SUDHL5 (cell line): ENCODE results near the genes MLC1 and SELENOO.

DNA sequence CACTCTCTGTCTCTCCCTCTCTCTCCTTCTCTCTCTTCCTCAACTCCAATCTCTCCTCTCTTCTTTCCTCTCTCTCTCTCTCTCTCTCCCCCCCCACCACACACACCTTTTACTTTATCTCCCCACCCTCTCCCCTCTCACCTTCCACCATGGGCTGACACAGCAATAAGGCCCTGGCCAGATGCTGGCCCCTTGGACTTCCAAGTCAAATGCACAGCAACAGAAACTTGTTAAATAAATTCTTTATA is 222.3 kb downstream of the BRD1 start:
- PRO-cap = no peak

DNA sequence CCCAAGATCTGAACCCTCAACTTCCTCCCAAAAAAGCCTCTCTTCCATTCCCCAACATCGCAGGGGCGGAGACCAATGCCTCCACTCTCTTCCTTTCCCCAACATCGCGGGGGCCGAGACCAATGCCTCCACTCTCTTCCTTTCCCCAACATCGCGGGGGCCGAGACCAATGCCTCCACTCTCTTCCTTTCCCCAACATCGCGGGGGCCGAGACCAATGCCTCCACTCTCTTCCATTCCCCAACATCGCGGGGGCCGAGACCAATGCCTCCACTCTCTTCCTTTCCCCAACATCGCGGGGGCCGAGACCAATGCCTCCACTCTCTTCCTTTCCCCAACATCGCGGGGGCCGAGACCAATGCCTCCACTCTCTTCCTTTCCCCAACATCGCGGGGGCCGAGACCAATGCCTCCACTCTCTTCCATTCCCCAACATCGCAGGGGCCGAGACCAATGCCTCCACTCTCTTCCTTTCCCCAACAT is 25.6 kb downstream of the BRD1 start:
- PRO-cap = no peak

- PRO-cap = no peak
Measured at GRCh38 chr22:49944599-49945644, 15.7 kb upstream of the PIM3 start.

DNA sequence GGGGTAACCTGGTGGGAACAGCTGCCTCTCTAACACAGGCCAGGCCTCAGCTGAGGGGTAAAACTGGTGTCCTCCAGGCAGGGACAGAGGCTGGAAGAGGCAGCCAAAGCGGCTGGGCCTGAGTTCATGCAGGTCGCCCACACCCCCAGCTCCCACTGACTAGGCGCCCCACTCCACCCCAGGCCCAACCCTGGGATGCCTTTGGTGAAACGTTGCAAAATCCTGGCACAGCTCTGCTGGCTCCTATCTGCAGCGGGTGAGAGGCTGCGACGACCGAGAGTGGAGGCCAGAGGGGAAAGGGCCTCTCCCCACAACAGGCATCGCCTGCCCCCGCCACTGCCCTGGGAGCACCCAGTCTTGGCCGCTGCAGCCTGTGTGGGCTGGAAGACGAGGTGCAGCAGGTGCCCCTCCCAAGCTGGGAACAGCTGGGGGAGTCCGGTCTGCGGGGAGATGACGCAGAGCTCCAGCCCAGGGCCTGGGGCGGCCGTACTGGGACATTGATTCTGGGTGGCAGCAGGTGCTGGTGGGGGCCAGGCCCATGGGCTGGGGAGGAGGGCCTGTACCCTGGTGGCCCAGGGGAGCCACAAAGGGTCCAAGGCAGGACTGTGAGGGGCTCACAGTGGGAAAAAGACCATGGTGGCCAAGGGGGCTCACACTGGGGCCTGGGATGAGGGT is 4.2 kb upstream of the PIM3 start:
- PRO-cap = no peak

DNA sequence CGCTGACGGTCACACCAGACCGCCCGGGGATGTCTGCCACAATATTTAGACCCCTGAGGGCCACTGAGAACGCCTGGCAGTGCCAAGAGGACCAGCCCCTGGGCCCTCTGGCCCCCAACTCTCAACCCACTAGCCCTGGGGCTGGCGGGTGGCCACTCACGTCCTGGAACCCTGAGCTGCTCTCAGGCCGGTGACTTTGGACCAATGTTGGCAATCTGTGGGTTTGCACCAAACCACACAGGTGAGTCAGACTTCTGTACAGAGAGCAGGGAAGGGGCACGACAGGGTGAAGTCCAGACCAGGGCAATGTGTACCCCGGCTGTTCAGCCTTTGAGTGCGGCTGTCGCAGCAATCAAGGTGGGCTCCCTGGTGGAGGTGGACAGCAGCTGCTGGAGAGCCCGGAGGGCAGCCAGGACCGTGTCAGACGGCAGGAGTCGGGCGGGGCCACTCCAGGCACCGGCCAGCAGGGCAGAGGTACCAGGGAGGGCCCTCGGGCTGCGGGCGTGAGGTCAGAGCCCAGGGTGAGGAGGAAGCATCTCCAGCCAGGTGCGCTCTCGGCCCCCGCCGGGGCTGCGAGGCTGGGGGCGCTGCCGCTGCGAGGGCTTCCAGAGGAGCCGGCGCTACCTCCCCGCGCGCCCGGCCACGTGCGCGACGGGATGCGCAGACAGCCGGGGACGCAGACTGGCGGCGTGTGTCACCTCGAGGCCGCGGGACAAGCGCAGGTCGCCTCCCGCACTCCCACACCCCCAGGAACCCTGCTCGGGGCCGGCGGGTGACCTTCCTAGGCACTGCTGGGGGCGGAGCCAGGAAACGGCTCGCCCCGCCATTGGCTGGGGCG is 803 bp upstream of the PIM3 start:
- PRO-cap = bidirectional peak, plus-strand start outside the sequence, minus-strand start at position 757 of the sequence

DNA sequence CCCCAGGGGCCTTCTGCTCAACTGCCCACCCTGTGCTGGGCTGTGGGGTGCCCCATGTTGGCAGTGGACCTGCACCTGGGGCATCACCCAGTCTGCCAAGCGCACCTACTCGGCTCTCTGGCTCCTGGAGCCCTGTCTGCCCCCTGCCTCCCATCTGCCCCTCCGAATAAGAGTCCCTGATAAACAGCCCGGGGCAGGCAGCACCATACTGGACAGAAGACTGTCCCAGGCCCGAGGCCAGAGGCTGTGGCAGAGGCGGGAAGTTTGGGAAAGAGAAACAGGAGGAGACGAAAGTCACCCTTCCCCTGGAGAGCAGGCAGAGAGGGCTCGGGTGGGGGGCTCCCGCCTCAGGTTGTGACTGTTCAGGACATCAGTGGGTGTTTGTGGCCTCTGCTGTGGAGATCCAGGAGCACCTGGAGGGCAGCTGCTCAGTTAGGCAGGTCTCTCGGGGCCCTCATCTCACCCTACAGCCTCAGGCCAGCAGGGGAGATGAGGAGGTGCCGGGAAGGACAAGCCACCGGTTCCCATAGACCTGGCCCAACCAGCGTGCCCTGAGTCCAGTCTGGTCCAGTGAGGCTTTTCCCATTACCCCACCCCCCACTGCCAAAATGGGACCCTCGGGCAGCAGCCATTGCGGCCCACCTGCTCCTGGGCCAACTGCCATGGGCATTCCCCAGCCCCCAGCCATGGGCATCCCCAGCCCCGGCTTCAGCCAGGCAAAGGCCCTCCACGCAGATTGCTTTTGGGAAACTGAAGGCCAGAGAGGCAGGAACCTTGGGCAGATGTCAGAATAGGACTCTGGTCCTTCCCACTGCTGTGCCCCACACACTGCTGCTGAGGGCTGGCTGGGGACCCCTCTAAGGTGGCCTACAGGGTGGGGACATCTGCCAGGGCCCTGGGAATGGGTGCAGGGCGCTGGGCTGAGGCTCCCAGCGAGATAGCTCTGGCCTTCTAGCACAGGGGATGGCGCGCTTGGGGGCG is 4.5 kb downstream of the PIM3 start:
- PRO-cap = no peak

DNA sequence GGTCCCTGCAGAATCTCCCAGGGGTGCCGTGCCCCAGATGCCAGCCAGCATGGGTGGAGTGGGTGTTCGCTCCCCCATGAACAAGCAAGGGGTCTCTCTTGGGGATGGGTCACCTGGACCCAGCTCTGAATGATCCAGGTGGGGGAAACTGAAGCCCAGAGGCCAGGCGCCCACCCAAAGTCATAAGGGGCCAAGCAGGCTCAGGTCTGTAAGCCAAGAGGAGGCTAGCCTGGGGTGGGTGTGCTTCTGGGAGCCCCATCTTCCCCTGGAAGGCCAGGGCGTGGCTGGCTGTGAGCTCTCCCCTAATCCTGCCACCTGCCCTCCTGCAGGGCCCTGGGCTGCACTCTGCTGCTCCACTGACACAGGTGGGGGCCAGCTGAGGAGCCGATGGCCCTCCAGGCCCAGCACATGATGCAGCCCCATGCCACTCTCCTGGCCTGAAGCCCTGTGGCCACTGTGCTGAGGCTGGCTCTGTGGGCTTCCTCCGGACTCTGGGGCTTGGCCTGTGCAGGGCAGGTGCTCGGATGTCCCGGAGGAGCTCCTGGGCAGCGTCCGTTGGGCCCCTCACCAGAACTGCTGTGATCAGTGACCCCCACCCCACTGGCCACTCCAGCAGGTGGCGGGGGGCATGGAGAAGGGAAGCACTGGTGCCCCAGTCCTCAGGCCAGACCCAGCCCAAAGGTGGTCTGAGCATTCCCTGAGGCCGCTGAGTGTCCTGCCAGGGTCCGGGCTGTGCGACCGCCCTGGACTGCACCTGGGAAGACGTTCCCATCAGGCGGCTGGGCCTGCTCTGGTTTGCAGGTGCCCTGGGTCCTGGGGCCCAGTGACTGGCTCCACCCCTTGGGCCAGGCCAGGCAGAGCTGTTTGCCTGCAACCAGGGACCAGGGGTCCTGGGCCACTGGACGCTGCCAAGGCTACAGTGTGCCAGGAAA is 8.4 kb downstream of the PIM3 start:
- PRO-cap = no peak

DNA sequence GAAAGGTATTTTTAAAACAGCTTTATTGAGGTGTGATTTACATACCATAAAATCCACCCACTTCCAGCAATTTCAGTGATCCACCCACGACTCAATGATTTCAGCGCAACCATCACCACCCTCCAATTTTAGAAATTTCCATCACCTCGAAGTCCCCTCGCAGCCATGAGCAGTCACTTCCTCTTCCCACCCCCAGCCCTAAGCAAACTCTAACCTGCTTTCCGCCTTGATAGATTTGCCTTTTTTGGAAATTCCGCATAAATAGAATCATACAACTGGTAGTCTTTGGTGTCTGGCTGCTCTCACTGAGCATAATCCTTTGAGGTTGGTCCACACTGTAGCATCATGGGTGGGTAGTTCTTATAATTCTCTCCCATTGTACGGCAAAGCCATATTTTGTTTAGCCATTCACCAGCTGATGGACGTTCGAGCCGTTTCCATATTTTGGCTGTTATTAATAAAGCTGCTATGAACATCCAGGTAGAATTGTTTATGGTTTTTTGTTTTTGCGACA is 15.9 kb downstream of the PIM3 start:
- PRO-cap = no peak

DNA sequence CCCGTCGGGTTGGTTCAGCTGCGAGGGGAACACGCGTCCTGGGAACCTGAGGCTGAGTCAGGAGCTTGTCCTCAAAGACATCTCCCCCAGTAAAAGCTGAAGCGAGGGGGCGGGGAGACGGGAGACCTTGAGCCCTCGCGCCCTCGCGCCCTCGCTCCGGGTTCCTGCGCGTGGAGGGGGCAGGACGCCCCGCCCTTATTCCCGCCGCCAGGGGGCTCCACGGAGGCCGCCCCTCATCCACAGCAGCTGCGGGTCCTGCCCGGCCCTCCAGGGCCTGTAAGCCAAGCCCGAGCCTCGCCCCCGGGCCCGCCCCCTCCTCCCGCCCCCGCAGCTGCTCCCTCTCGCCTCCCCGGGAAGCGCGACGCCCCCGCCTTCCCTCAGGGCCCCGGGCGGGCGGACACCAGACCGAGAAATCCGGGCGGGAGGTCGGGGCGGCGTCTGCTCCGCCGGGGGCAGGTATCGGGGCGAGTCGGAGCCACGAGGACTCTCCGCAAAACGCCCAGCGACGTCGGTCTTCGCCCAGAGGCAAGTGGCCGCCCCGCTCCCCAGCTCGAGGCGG is 22.8 kb downstream of the PIM3 start:
- PRO-cap = no peak

DNA sequence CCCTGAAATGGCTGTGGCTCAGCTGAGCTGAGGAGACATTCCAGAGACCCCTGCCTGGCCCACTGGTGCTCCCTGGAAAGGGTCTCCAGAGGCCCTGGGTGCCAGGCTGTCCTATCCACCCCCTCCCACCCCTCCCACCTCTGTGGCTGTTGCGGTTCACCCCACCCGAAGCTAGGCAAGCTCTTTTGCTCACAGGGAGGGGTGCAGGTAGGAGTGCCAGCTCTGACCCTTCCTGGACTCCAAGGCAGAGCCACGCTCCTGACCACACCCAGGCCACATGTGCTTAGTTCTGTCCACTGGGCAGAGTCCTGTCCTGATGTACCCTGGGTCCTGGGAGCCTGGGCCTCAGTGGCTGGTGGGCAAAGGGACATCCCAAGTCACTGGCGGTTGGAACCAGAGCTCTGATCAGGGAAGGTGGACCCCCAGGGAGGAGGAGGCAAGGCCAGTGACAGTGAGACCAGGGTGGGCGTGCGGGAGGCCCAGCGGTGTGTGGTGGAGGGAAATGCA is 16.4 kb downstream of the IL17REL start:
- PRO-cap = no peak

DNA sequence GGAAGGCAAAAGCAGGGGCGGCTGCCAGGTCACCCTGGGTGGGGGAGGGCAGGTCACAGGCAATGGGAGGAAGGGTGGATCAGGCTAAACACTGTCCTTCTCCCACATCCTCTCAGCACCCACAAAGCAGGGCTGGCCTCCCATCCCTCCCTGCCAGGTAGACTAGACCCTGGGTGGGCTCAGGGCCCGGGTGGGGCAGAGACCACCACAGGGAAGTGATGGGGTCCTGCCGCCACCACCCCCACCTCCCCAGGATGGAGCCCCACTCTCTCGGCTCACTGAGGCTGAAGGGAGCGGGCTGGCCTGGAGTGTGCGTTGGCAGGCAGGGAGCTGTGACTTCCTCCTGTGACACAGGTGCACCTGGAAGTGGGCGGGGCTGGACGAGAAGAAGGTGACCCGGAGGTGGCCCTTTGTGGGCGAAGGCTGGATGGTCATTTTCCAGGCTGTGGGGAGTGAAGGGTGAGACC is 15.5 kb downstream of the IL17REL start:
- PRO-cap = no peak

DNA sequence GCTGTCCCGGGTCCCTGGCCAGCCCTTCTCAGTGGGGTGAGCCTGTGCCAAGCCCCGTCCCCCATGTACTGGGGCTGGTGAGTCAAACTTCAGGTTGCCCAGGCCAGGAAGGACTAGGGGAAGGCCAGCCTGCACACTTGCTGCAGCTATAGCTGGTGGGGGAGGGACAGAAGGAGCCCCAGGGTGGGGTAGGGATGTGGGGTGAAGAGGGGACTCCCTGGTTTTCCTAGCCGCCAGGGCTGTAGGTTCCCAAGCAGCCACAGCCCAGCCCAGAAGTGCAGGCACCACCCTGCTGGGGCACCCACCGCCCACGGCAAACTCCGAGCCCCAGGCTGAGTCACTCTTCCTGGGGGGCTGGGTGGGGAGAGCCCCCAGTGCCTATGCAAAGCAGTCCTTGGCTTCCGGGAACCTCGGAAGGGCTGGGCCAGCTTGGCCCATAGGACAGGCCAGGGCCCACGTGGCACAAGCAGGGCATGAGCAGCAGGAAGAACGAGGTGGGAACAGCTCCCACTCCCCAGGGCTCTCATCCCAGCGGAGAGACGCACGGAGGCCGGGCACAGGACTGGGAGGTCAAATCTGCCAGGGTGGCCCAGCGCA is 4.3 kb upstream of the IL17REL start:
- PRO-cap = no peak

DNA sequence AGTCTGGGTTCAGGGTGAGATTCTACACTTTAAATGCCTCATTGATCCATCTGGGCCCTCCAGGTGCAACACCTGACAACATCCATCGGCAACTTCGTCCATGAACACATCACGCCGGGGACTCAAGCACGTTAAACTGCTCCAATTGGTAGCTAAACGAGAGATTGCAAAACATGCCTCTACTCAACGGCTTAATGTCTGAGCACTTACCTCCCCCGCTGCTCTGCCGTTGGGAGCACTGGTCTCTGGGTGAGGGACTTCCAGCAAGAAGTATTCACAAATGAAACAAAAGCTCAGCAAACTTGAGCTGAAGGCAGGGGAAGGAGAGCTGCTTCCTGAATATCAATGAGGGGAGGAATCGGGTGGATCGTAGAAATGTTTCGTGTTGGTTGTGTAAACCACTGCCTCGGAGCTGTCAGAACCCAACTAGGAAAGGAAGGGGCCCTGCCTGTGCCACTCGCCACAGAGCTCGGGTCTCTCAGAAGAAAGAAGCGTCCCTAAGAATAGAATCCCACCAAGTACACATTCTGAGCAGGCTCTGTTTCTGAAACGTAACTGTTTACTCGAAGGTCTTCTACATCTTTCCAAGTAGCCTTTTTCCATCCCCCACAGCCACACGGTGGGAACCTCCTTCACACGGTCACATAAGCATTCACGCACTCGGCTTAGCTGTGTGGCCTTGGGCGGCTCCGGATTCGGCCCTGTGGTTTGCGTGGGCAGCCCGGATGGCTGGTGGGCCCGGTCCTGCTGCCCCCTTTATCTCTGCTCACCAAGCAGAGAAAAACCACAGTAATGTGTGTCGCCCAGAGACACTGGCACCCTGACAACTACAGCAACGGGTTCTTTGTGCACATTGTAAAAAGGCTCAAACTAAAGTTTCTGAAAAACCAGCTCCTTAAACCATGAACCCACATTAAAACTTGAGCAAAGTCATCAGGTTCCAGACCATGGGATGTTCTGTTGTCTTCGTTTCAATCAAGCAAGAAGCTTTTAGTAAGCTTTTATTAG is at the start of gene MLC1:
MLC1 (minus strand) TSS at position 282 of the 1,008 bp plus-strand sequence.
- PRO-cap = no peak

- PRO-cap = no peak
Measured at GRCh38 chr22:50103985-50104354, 14.2 kb downstream of the MOV10L1 start.

- PRO-cap = bidirectional peak, plus-strand start at chr22:50201045, minus-strand start at chr22:50200830
Measured at GRCh38 chr22:50200931-50201150, at the start of gene SELENOO. Gene SELENOO, plus strand, starts transcription at chr22:50201011.

DNA sequence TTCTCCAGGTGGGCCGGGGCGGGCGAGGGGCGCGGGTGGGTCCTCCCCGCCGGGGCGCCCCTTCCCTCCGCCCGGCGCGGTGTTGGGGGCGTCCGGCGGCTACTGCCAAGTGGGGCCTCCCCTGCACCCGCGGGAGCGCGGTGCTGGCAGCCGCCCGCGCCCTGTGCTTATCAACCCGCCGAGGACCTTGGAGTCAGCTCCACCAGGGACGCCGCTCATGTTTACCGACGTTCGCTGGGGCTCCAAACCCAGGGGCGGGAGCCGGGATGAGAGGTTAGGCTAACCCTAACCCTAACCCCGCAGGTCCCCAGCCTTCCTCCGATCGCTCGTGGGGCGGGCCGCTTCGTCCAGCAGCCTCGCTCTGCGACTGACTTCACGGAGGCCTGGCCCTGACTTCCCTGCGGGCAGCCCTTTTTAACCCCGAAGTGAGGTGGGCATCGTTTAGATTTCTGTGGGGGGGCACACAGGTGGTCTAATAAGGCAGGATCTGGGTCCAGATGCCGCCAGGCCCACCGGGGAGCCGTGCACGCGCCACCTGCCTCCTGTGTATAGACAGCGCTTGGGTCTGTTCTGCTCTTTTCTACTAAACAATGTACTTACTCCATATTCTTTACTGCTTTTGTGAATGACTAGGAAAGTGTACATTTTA is 896 bp downstream of the SELENOO start:
- PRO-cap = unidirectional peak, minus-strand start at position 195 of the sequence; unidirectional peak, minus-strand start at position 391 of the sequence; unidirectional peak, minus-strand start at position 554 of the sequence

- PRO-cap = no peak
Measured at GRCh38 chr22:50272807-50273176, 2.6 kb upstream of the MAPK11 start.

GRCh38 chr22:50279894-50280163 is 9.6 kb upstream of the MAPK11 start:
- PRO-cap = no peak

- PRO-cap = no peak
Measured at GRCh38 chr22:50287753-50288324, 17.7 kb upstream of the MAPK11 start.

- PRO-cap = no peak
Measured at GRCh38 chr22:50301021-50302067, 6.1 kb downstream of the PLXNB2 start.